ENCODE results near the gene HOXC5.

- PRO-cap: no peak
- RAMPAGE, long total RNA, 2 experiments: no peak in any of the 2 experiments
These were observed 4.4 kb downstream of the AMHR2 start for GRCh38 chr12:53427995-53428571.

DNA sequence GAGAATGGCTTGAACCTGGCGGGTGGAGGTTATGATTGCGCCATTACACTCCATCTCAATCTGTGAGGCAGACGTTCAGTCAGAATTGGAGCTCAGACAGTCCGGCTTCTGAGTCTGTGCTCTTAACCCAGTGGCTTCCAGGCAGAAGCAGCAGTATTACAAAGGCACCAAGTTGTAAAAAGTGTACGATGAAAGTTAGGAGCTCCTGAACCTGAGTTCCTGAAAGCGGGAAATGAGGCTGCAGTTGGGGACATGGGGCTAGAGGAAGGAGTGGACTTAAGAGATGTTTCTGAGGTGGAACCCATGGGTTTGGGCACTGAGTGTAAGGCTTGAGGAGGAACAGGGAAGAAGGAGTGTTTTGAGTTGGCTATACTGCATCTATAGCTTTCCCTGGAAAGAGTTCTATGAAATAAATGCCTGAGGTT is 4.3 kb upstream of the PCBP2 start:
- PRO-cap: no peak
- RAMPAGE, long total RNA, 2 experiments: no peak in any of the 2 experiments

DNA sequence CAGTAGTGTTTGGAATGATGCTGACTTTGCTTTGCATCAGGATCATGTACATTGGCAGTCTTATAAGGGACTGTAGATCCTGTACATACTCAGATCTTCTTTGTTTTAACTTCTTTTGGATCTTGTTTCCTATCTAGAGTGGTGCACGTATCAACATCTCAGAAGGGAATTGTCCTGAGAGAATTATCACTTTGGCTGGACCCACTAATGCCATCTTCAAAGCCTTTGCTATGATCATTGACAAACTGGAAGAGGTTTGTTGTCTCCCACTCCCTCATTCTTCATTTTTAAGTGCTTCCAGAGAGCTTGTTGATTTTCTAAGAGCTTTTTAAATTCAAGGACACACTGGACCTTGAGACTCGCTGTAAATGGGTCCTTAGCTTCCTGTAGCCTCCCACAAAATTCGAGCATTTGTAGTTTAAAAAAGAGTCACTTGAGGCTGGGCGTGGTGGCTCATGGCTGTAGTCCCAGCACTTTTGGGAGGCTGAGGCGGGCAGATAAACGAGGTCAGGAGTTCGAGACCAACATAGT is 3.9 kb downstream of the PCBP2 start:
- PRO-cap: no peak
- RAMPAGE, long total RNA, 2 experiments: no peak in any of the 2 experiments

DNA sequence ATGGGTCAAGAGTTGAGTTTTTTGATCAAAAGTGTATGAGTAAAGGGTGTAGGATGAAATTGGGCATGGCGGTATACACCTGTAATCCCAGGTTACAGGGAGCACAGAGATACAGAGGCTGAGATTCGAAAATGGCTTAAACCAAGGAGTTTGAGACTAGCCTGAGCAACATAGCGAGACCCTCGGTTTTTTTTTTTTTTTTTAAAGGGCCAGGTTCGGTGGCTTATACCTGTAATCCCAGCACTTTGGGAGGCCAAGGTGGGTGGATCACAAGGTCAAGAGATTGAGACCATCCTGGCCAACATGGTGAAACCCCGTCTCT is 19.1 kb downstream of the PCBP2 start:
- PRO-cap: no peak
- RAMPAGE, long total RNA, 2 experiments: no peak in any of the 2 experiments

GRCh38 chr12:53481512-53482121 is 17.6 kb downstream of the MAP3K12 start:
- PRO-cap: no peak
- RAMPAGE, long total RNA, 2 experiments: no peak in any of the 2 experiments

GRCh38 chr12:53483405-53484150 is 15.7 kb downstream of the MAP3K12 start:
- PRO-cap: no peak
- RAMPAGE, long total RNA, 2 experiments: no peak in any of the 2 experiments

DNA sequence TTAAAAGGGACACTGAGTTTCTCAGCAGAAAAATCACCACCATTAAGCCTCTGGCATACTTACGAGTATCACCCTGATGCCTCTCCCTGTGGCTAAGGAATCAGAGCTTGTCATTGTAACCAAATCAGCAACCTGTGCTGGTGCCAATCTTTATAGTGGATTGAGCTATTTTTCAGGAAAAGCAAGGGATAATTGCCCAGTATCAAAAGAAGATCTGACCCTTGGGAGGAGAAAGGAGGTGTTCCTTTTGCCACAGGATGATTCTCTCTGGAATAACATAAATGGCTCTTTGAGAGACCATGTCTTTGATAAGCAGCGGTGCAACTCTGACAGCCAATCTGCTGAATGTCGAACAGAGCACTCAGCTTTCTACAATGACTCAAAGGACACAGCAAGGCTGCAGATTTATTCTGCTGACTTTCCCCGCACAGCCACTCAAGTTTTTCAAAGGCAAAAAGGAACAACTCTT is 34.7 kb downstream of the ATF7 start:
- PRO-cap: no peak
- RAMPAGE, long total RNA, 2 experiments: no peak in any of the 2 experiments

GRCh38 chr12:53664915-53665703 is 10.8 kb downstream of the ATP5MC2 start:
- PRO-cap: no peak
- RAMPAGE, long total RNA, 2 experiments: no peak in any of the 2 experiments

DNA sequence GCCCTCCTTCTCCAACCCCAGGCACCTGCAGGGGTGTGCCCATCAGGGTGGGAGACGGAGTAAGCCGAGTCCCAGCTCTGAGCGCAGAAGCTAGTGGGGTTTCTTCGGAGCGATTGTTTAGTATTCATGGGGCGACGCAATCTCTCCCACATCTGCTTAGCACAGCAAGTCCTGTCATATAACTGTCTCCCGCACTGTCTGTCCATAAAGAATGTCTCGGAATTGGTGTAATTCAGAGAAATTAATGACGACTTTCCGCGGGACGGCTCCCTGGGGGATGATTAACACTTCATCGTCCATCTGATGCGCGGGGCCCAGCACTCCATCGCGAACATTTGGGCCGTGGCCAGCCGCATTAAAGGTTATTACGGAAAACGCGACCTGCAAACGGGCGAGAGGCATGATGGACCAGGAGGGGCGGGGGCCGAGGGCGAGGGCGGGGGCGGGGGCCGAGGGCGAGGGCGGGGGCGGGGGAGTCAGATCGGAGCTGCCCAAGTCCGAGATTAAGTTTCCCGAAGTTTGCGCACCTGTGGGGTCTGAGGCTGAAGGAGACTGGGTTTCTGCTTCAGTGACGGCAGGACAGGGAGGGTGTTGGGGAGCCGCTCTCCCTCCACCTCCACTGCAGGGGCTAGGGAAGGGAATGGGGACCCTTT is 12.4 kb upstream of the CALCOCO1 start:
- PRO-cap: no peak
- RAMPAGE, long total RNA, 2 experiments: no peak in any of the 2 experiments

GRCh38 chr12:53825121-53825719 is 98.0 kb upstream of the CALCOCO1 start:
- PRO-cap: no peak
- RAMPAGE, long total RNA, 2 experiments: no peak in any of the 2 experiments

- PRO-cap: no peak
- RAMPAGE, long total RNA, 2 experiments: no peak in any of the 2 experiments
These were observed 5.4 kb downstream of the HOXC11 start for GRCh38 chr12:53978153-53978828.

DNA sequence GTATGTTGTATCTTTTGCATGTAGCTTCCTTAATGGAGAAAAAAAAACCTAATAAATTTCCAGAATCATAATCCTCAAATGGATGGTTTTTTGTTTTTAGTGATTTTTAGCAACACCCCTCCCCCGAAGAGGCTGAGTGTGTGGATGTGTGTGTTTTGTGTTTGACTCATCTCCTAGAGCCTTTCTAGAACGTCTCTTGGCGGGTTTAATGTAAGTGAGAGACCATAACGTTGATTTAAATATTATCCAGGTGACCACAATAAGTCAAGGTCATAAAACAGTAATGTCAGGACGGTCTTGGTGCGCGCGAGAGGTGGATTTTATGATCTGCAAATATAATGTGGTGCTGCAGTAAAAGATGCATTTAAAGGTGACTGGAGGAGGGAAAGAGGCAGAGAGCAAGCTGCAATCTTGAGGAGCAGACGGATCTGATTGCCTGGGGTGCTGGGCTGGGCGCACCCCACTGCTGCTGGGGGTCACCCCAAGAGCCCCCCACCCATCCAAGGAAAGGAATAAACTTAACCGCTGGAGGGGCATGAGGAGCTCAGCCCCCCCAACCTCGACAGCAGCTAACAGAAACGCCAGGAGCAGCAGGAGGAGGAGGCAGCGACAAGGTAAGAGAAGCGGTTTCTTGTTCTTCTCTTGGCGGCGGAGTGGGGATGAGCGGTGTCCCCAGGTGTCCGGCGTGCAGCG is 5.4 kb downstream of the HOXC10 start:
- PRO-cap: unidirectional peak, plus-strand start at position 367 of the sequence
- RAMPAGE, long total RNA, 2 experiments: no peak in any of the 2 experiments

- PRO-cap: bidirectional peak, plus-strand start at chr12:54017956, minus-strand start at chr12:54017935; bidirectional peak, plus-strand start at chr12:54018159, minus-strand start at chr12:54018113; bidirectional peak, plus-strand start at chr12:54018433, minus-strand start at chr12:54018288
- RAMPAGE, long total RNA, 2 experiments: no peak in any of the 2 experiments
These were observed 9.1 kb downstream of the HOXC8 start for GRCh38 chr12:54017589-54018574.

GRCh38 chr12:54026053-54026423 is 2.2 kb upstream of the HOXC6 start:
- PRO-cap: unidirectional peak, plus-strand start at chr12:54026188
- RAMPAGE, long total RNA, 2 experiments: no peak in any of the 2 experiments

- PRO-cap: no peak
- RAMPAGE, long total RNA, 2 experiments: no peak in any of the 2 experiments
These were observed at the start of gene HOXC5 for GRCh38 chr12:54032771-54033953. TSS of gene HOXC5 (plus strand) at chr12:54033050.

DNA sequence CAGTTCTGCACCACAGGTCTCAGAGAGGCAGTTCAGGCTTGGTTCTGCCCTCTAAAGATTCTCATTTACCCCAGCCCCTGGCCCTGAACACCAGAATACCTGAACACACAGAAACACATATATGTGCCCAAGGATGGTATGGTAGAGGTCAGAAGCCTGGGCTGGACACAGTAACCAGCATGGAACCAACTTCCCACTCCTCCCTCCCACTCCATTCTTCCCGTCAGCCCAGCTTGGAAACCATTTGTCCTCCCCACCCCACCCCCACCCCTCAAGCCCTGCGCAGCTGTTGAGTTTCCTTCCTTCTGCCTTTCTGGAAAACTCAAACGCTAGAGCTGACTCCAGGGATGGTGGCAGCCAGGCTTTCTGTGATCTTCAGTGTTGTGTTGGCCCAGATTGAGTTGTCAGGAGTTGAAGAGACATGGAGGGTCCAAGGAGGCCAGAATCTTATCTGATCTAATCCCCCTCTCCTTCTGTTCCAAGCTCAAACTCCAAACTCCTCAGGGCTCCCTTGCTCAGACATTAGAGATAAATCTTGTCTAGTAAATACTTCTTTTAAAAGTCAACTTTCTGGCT is 10.2 kb upstream of the HOXC4 start:
- PRO-cap: no peak
- RAMPAGE, long total RNA, 2 experiments: no peak in any of the 2 experiments

GRCh38 chr12:54131906-54133027 is 56.5 kb downstream of the SMUG1 start:
- PRO-cap: no peak
- RAMPAGE, long total RNA, 2 experiments: no peak in any of the 2 experiments

DNA sequence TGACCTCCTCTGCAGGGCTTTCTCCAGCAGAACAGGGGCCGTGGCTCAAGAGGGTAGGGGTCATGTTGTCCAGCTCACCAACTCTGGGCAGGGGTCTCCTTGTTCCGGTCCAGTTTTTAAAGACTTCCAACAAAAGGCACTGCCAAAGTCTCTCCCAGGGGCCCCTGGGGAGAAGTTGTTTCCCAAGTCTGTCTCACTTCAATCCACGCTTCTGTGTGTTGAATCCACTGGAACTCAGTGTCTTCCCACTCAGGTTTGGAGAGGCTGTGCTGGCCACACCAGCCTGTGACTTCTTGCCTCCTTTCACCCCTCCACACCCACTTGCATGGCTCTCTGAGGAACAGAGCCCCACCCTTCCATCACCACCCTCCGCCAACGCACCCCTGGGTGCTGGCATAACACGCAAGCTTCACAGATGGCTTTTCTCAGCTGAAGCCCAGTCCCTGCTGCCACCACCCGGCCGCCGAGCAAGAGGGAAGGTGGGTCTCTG is 41.8 kb downstream of the SMUG1 start:
- PRO-cap: no peak
- RAMPAGE, long total RNA, 2 experiments: no peak in any of the 2 experiments

DNA sequence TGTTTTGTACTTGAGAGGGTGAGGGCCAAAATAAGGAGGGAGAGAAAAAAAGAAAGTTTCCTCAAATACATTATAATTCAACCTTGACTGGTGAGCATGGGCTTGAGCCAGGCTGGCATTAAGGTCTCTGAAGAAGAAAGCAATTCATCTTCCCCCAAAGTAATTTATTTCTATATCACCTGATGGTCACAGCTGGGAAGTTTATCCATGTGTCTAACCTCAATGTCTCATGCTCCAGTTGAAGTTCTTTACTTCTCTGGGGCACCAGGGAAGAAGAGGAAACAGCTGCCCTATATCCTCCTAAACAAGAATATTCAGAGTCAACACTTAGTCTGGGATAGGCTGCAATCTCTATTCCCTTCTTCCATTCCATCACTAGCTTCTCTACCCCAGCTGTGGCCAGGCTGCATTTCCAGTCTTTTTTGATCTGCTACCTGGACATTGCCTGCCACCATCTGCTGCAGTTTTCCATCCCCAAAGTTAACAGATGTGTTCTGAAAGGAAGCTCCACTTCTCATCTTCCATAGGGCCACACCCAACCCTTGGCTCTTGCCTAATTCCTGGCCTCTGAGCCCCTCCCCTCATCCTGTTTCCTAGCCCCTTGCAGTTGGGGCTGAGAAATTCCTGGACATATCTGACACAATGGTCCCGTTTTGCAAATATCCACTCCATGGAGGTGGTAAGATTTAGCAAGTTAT is 13.8 kb downstream of the SMUG1 start:
- PRO-cap: no peak
- RAMPAGE, long total RNA, 2 experiments: no peak in any of the 2 experiments

- PRO-cap: no peak
- RAMPAGE, long total RNA, 2 experiments: no peak in any of the 2 experiments
These were observed 12.5 kb downstream of the COPZ1 start for GRCh38 chr12:54337407-54337869.